ENCODE measurements around the gene LRRC37A3.

- PRO-cap, result no peak
- RAMPAGE, long total RNA, result no peak
Measured at GRCh38 chr17:63922211-63922772, 3.7 kb upstream of the GH1 start.

DNA sequence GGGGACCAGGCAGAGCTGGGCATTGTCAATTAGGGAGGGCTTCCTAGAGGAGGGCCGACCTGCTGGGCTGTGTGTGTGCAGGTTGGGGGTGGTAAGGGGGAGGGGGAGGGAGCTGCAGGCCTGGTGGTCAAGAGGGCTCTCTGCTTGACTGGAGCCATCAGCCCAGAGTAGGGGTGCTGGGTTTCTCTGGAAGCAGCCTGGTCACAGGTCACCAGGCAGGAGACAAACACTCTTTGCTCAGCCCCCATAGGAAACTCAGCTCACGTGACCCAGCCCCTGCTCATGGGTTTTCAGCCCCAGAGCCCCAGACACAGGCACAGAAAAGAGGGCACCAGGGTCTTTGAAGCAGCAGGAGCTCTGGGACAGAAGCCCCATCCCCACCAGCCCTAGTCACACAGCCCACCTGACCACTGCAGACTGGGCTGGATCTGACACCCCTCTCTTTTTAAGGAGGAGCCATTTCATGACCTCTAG, 13.6 kb upstream of the CD79B start:
- PRO-cap, result no peak
- RAMPAGE, long total RNA, result no peak

GRCh38 chr17:63946547-63946926, 14.4 kb upstream of the CD79B start:
- PRO-cap, result no peak
- RAMPAGE, long total RNA, result no peak

GRCh38 chr17:64024810-64025680, 4.6 kb upstream of the ICAM2 start:
- PRO-cap, result no peak
- RAMPAGE, long total RNA, result no peak

DNA sequence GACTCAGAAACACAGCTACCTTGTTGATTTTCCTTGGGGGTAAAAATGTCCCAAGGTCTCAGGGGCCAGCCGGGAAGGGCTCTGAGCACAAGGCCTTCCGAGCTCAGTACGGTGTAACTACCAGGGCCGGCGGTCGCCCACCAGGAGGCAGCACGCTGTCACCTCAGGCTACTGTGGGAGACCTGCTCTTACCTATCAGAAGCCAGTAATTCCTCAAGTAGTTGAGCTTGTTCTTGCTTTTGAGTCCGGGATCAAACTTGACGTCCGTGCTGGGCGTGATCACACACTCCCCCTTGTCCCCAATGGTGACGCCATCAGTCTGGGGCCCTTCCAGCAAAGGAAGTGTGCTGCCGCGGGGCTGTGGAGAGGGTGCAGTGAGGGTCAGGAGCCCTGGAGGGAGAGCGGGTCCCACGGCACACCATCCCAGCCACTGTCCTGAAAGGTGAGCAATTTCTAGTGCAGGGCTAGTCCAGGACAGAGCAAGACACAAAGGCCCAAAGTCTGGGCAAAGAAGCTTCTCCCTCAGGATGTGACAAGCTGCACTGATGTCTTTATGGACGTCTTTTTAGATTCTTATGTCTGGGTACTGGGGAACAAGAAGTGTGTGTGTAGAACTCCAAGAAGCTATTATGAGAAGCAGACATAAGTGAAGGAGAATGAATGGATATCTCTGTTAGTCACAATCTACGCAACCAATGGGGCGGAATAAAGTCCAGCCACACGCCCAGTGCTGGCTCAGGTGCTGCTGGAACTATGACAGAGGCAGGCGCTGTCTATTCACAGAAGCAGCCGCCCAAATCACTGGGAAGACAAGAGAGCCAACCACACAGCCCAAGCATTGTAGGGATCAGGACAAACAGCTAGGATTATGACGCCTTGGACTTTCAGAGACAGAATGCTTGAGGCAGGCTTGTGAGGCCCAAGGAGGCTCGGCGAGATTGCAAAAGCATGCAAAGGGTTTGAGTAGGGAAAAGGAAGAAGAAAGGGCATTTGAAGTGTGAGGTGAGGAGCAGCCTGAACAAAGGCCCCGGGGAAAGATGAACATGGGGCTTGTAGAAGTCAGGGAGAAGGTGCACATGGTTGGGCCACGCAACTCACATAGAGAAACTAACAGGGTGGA, 43.7 kb upstream of the ICAM2 start:
- PRO-cap, result no peak
- RAMPAGE, long total RNA, result no peak

GRCh38 chr17:64074192-64074757, 53.8 kb upstream of the ICAM2 start:
- PRO-cap, result no peak
- RAMPAGE, long total RNA, result no peak

- PRO-cap, result no peak
- RAMPAGE, long total RNA, result no peak
Measured at GRCh38 chr17:64085346-64086505, 44.2 kb downstream of the ERN1 start.

DNA sequence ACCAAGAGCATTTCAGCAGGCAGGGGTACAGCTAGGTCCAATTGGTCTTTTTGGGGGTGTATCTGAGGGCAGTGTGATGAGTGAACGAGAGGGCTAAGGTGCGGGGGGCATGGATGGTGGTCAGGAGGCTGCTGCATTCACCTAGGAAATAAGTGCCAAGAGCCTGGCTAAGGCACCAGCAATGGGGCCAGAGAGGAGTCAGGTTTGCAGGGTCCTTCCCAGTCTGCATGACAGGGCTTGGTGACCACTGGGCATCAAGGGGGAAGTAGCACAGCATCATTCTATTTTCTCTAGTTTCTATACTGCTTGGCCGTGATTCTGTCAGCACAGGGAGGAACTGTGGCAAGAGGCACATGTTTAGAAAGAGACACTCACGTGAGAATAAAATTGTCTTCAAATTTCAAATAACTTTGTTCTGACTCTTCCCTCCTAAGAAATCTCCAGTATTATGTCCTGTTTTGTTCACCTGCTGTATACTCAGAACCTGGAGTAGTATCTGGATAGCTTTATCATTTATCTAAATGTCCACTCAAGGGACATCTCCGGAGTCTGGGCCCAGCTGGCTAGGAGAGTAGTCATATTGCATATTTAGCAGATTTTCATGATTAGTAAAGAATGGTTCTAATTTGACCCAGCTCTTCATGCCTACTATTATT, 37.8 kb downstream of the ERN1 start:
- PRO-cap, result no peak
- RAMPAGE, long total RNA, result no peak

DNA sequence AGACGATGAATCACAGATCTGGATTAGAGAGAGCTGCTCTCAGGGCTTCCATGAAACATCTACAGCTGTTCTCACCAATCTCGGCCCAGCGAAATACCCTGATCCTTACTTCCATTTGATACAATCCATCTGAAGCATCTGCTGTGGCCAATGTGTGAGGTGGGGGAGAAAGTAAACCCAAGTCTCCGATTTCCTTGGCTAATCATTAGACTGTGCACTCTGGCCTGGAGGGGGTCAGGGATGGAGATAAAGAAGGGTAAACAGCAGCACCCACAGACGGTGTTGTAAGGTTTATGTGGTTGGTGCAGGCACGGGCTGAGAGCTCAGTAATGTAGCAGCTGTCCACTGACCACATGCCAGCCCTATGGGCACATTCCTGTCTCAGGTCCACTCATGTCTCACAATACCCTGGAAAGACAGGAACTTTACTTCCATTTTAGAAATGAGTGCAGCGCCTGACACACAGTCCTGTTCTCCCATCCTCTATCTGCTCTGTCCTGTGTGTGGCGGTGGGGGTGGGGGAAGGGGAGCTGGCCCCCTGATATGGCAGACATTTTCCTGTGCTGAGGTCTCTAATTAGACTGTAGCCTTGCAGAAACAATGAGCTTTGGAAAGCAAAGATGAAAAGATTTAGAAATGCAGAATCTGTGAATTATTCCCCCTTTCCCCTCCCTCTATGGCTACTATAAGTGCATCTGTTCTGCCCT, 48.3 kb upstream of the ERN1 start:
- PRO-cap, result no peak
- RAMPAGE, long total RNA, result no peak

DNA sequence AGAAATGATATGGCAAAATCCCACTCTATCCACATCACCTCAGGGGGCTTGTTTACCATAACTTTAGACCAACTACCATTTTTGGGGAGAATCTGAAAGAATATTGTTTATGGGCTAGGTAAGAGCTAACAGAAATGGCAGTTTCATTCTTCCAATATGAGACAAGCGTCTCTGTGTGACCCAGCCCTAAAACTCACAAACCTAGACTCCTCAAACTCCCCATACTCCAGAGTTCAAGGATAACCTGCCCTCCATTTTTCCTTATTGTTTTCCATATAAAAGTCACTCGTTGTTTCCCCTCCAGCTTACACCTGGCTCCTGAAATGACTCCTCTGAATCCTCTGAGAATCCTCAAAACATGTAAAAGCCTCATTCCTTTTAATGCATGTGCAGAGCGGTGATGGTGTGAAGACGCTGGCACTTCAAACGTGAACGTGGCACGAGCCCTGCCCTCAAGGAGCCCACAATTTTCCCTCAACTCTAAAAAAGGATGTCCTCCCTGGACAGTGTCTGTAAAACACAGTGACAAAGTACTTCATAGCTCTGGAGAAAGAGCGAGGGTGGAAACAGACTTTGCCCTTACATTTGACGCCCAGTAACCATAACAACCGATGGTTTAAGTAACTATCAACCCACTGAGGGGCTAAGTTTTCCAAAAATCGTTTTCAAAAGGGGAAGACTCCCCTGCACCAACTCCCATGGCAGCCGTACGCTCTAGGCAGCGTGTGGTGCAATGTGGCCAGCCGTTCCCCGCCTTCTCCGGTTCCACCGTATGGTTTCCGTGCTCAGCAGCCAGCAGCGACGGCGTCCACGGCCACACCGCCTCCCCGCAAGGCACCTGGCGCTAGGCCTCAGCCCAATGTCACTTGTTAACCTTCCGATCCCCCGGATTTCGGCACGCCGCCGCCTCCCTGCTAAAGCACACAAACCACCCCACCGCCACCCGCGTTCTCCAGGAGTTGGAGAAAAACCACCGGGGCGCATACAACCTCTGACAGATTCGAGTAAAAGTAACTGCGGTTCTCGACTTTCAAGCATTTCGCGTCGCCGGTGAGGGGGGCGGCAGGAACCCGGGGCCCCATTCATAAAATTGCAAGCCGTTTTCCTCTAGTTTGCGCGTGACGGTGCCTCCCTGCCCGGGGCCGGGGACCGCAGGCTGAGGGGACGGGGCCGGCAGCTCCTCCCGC, 929 bp downstream of the TEX2 start:
- PRO-cap, result no peak
- RAMPAGE, long total RNA, result no peak

GRCh38 chr17:64314978-64315680, 52.1 kb upstream of the TEX2 start:
- PRO-cap, result bidirectional peak, plus-strand start at chr17:64315454, minus-strand start at chr17:64315333
- RAMPAGE, long total RNA, result no peak

DNA sequence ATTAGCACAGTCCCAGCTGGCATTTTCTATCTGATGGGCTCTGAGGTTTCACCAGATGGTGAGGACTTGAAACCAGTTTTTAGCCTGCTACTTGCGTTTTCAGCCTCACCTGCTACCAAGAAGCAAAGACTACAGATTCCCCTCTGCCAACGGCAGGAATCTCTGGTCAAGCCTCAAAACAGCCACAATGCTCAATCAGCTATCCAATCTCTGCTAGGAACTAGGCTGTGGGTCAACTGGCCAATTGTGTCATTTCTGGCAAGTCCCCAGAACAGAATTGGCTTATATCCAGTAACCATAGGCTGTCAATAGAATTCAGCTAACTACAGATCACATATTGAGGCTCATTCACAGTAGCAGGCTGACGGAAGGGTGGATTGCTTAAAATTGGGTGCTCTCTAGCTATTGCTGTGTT, 11.7 kb downstream of the PECAM1 start:
- PRO-cap, result no peak
- RAMPAGE, long total RNA, result no peak

DNA sequence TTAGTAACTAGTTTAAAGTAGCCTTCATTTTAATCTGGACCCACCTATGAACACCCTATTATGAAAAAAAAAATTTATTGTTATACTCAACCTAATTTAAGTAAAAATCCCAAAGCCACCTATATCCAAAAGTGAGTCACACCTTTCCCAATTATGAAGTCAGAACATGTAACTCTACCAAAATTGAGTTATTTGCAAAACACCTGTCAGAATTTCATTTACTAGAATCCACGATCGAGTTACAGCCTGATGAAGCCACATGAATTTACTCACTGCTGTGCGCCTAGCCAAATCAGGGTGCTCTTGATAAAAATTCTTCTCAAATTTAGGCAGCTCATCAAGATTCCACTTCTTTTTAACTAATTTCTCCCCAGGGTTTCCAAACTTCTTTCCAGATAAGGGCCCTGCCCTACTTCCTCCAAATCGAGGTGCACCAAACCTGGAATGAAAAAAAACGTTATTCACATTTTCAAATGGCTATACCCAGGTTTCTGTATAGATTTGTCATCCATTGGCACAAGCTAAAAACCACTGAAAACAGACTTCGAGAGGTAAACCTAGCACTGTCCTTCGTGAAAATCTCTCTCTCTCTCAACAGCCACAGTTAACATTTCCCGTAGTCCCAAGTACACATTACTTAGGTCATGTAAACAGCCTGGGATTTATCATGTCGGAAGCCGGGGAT, 1.5 kb downstream of the DDX5 start:
- PRO-cap, result no peak
- RAMPAGE, long total RNA, result no peak

DNA sequence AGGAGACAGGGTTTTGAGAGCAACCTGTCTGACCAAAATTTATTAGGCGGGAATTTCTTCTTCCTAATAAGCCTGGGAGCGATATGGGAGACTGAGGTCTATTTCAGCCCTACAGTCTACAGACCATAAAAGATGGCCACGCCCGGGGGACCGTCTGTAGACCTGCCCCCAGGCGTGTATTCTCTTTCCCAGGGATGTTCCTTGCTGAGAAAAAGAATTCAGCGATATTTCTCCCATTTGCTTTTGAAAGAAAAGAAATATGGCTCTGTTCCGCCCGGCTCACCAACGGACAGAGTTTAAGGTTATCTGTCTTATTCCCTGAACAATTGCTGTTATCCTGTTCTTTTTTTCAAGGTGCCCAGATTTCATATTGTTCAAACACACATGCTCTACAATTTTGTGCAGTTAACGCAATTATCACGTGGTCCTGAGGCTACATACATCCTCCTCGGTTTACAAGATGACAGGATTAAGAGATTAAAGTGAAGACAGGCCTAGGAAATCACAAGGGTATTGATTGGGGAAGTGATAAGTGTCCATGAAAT, 4.5 kb downstream of the CEP95 start:
- PRO-cap, result no peak
- RAMPAGE, long total RNA, result no peak

DNA sequence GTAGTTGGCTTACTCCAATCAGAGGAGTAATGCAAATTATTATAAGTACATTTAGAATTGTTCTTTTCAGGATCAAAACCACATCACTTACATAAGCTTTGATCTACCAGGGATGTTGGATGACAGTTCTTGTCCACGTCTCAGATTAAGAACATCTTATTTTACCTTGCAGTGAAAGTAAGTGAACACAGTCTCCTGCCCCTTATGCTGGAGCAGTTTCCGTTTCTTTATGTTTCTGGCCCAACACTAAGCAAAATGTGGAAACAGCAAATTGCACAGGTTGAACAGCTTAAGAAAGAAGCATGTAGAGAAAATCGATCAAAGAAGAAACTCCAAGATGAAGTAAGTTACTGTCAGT, 25.9 kb downstream of the CEP95 start:
- PRO-cap, result no peak
- RAMPAGE, long total RNA, result no peak

GRCh38 chr17:64572483-64573292, 65.9 kb downstream of the CEP95 start:
- PRO-cap, result no peak
- RAMPAGE, long total RNA, result no peak

DNA sequence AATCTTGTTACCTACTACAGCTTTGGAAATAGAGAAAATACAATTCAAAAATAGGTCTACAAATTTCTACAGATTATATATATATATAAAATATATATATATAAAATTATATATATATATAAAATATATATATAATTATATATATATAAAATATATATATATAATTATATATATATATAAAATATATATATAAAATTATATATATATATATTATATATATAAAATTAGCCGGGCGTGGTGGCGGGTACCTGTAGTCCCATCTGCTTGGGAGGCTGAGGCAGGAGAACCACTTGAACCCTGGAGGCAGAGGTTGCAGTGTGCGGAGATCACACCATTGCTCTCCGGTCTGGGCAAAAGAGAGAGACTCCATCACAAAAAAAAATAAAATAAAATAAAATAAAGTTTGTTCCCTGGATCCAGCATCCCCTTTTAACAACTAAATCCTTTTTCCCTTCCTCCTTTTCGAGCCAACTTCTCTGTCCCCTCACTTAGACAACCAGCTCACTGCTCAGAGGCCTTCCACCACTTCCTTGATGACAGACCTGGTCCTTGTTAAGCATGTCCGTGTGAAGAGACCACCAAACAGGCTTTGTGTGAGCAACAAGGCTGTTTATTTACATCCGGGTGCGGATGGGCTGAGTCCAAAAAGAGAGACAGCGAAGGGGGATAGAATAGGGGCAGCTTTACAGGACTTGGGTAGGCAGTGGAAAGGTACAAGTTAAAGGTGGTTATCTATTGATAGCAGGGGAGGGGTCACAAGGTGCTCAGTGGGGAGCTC, 102.3 kb upstream of the SMURF2 start:
- PRO-cap, result no peak
- RAMPAGE, long total RNA, result no peak

DNA sequence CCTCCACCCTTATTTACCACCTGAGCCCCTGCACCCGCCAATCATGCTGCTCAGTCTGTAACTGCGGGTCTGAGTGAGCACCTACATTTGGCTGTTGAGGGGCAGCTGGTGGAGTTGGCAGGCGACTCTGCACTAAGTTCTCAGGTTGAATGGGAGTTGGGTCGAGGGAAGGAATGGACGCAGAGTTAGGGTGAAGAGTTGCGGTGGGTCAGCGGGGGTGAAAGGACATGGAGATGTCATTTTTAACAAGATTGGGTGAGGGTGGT, 83.3 kb downstream of the LRRC37A3 start:
- PRO-cap, result no peak
- RAMPAGE, long total RNA, result no peak

- PRO-cap, result bidirectional peak, plus-strand start at chr17:64919620, minus-strand start at chr17:64919468
- RAMPAGE, long total RNA, result no peak
Measured at GRCh38 chr17:64919306-64920227, at the start of gene LRRC37A3. Gene LRRC37A3, minus strand, starts transcription at chr17:64919478.

DNA sequence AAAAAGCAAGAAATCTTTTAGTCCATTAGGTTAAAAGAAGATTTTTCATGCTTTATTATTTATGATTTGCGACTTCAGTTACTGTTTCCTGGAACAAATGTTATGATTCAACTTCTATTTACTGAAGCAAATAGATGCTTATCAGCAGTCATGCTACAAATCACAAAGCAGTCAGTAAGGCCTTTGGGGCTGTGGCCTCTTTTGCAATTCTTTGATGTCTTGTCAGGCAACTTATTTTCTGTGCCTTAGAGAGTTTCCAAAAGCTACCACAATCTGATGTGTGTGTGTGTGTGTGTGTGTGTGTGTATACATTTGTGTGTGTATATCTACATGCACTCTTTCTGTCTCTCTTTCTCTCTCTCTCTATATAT, 65.9 kb upstream of the LRRC37A3 start:
- PRO-cap, result no peak
- RAMPAGE, long total RNA, result no peak